ENCODE results near the genes CNST, ZNF670, ZNF496 and OR2T27.

DNA sequence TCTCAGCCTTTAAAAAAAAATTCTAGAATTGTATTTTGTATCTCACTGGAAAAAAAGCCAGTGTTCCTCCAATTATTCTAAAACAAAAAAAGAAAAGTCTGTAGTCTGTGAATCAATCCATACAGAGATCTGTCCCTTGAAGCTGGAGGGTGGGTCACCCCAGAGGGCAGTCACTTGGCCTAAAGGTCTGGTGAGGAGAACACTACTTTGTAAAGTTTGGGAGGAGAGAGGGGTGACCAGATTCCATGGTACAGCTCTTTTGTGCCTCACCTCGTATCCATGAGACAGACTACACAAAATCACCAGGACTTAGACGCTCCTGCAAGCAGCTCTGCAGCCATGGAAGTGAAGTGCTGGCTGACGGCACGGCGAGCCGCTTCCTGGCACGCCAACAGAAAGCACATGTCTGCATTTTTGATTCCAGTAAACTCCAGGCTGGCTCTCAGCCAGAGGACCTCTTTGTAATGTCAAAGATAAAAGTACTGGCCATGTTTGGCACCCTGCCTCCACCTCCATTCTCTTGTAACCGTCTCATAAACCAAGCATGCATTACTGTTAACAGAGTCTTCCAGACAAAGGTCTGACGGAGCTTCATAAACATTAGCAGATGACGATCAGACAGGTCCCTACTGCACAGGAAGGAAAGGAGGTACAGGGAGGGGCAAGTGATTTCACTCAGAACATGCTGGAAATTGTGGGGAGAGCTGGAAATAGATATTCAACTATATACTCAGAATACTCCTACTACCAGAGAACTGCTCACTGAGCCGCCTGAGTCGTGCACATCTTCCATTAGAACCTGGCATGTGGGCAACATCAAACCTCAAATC lies 632.2 kb downstream of the SMYD3 start:
- PRO-cap: no peak

GRCh38 chr1:246566092-246567161 lies at the start of gene CNST:
CNST (plus strand) TSS chr1:246566456.
- PRO-cap: bidirectional peak, plus-strand start at chr1:246566551, minus-strand start at chr1:246566261; bidirectional peak, plus-strand start at chr1:246566765, minus-strand start at chr1:246566716; bidirectional peak, plus-strand start at chr1:246566920, minus-strand start at chr1:246566991

- PRO-cap: no peak
These were observed 17.4 kb downstream of the CNST start for GRCh38 chr1:246583403-246584267.

GRCh38 chr1:246608500-246609456 lies 42.5 kb downstream of the CNST start:
- PRO-cap: no peak

- PRO-cap: no peak
These were observed 76.8 kb upstream of the SCCPDH start for GRCh38 chr1:246647090-246648158.

- PRO-cap: no peak
These were observed 56.5 kb downstream of the AHCTF1 start for GRCh38 chr1:246874926-246876009.

DNA sequence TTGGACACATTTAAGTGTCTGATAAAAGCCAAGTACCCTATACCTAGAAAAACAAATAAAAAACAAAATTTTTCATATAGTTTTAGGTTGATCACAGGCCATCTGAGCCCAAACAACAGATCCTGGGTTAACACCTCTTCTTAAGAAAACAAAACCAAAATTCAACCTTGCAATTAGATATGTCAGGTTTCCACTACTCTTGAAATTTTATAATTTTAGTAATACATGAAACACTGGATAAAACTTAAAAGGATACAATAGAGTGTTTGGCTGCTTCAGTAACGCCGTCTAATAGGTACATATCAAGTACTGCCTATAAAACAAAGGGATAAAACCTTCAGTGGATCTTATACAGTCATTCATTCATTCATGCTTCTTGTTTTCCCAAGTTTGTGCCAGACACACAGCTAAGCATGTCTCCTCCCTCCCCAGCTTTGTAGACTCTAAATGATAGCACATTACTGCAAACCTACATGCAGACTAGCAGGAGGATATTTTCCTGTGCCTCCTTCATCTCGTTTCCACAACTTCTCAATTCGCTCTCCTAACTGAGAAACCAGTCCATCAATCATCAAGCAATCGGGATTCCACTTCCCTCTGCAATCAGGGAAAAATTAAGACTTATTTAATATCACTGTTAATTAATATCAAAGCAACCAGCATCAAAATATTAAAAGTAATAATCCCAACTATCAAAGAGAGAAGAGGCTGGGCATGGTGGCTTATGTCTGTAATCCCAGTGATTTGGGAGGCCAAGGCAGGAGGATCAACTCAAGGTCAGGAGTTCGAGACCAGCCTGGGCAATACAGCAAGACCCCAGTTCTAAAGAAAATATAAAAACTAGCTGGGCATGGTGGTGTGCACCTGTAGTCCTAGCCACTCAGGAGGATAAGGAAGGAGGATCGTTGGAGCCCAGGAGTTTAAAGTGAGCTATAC lies 43.6 kb downstream of the AHCTF1 start:
- PRO-cap: no peak

DNA sequence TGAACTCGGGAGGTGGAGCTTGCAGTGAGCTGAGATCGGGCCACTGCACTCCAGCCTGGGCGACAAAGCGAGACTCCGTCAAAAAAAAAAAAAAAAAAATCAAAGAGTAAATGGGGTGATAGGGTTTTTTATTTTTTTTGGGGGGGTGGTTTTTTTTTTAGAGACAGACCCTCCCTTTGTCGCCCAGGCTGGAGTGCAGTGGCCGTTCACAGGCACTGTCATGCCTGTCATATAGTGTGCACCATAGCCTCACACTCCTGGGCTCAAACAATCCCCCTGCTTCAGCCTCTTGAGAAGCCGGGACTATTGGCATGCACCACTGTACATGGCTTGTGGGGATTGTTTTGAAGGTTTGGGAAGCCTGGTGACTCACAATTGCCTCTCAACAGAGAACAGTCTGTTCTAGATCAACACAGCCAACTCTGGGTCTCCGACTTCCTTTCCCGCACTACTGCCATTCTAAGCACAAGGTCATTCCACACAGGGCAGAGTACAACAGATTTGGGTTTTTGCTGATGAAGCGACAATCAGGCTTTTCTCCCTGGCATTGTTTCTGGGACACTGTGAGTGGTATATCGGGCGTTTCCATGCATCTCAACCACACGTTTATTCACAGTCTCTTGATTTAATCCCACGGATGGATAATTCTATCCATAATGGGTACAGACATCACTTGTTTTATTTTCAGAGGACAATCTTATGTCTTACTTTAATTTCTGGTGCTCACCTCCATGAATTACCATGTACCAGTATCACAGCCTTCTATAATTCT lies 15.5 kb upstream of the AHCTF1 start:
- PRO-cap: no peak

GRCh38 chr1:247078007-247079085 lies at the start of gene ZNF670:
ZNF670 (minus strand) TSS chr1:247078811.
- PRO-cap: unidirectional peak, plus-strand start at chr1:247078379; bidirectional peak, plus-strand start at chr1:247078926, minus-strand start at chr1:247078784

GRCh38 chr1:247300427-247301209 lies 31.0 kb downstream of the ZNF496 start:
- PRO-cap: no peak

DNA sequence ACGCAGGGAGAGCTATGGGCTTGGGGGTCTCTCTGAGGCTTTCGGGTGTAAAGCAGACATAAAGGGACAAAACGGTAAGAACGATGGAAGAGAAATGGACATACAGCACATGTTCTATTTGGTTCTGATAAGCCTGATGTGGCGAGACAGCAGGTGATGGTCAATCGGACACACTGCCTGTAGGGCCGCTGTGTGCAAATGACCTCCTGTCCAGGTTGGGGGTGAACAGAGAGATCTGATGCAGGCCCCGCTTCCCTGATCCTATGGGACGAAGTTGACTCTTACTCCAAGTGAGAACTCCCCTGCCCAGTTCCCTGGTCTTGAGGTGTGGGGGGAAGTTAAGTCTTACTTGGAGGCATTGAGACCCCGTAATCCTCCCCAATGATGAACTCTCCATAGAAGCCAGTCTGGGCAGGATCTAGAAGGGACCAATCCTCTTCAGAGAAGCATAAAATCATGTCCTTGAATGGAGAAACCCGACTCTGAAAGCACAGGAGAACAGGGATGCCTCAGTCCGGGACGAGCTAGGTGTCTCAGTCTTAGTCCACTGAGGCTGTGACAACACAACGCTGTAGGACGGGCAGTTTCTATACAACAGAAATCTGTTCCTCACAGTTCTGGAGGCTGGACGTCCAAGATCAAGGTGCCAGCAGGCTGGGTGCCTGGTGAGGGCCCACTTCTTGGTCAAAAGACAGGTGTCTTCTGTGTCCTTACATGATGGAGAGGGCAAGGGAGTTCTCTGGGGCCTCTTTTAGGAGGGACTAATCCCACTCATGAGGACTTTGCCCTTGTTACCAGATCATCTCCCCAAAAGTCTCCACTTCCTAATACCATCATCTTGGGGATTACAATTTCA lies 21.5 kb downstream of the ZNF496 start:
- PRO-cap: no peak

DNA sequence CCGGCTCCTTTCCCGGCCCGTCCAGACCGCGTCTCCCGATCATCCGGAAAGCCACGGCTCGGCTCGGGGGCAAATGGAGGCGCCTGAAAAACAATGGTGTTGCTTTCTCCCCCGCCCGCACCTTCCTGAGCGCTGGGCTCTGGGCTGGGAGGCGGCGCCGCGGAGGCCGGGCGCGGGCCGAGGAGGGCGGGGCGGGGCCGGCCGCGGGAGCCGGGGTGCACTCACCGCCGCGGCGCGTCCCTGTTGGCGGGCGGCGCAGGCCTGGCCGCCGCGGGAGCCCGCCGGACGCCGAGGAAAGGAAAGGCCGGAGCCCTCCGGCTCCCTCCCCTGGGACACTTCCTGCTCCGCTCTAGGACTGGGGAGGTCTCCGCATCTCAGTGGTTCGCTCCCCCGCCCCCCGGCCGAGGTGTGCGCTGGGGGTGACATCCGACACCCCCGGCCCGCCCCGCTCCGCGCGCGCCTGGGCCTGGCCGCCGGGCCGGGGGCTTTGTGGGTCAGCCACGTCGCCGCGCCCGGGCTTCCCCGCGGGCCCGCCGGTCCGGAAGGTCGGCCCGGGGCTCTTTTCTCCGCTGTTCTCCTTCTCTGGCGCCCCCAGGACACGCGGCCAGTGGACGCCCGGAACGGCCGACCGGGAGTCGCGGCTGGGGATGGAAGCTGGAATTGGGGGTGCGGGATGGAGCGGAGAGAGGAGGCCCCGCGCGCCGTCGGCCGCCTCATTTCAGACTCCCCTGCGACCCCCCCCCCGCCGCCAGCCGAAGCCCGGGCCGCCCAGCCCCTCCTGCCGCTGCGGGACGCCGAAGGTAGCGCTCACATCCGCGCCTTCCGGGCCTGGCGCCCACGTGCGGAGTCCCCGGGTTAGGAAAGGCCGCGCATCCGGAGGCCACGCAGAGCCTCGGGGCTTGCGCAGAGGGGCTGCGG lies at the start of gene ZNF496:
Gene ZNF496, minus strand, starts transcription at position 303 of the 918 bp plus-strand sequence.
- PRO-cap: bidirectional peak, plus-strand start at position 490 of the sequence, minus-strand start at position 294 of the sequence; bidirectional peak, plus-strand start at position 886 of the sequence, minus-strand start at position 849 of the sequence

DNA sequence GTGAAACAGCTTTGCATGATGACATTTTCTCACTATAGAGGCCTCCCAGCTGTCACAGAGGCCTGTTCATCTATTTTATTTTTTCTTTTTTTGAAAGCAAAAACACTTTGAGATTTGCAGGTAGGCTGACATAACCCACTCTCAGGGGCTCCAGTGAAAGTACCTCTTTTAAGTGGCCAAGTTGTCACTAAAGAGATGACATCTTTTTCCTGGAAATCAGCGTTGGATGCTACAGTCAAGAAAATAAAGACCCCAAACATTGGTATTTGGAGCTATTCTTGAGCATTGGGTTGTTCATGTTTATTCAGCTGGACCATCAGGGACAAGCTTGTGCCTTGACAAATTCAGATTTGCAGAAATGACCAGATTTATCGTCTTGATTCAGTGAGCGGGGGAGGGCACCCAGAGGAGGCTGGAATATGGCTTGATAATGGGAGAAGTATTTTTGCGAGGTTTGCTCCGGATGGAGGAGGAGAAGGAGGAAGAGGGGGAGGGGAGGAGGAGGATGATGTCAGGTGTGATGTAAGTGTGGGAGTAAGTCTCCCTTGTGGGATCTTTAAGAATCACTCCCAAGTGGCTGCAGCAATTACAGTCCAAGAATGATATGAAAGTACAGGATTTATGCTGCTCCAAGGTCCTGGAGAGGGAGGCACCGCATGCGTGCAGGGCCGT lies 5.4 kb upstream of the ZNF496 start:
- PRO-cap: unidirectional peak, minus-strand start at position 391 of the sequence

DNA sequence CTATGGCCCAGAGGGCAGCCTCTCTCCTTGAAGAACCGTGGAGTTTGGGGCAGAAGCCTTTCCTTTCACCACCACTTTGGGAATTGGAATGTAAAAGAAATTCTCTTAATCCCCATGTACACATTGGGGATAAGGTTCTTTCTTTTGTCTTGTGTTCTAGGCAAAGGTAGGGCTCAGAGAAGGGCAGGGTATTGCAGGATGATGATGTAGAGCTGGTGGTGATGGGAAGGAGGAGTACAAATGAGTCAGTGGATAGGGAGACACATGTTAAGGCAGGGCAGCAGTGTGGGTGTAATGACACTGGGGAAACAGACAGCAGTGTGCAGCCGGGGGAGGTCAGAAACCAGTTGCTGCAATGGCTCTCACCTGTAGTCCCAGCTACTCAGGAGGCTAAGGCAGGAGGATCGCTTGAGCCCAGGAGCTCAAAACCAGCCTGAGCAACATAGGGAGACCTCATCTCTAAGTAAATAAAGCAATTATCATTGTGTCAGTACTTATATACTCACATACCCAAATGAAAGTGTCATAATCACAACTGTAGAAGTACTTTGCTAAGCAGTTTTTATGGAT lies 5.1 kb downstream of the NLRP3 start:
- PRO-cap: no peak

DNA sequence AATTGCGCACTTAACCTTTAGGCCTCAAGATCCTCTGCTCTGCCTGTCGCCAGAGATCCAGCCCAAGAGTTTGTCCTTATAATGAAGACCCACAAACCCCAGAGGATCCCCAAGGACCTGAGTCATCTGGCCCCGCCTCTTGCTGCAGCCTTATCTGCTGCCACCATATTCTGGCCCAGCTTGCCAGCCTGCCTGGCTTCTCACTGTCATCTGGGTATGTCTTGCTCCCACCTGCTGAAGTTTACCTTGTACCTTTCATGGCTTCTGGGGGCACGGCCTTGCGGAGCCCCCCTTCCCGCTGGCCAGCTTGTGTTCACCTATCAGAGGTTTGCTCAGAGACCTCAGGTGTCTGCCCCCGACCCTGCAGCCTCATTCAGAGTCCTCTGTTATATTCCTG lies 1.7 kb upstream of the TRIM58 start:
- PRO-cap: no peak

- PRO-cap: no peak
These were observed at the start of gene OR2T27 for GRCh38 chr1:248655376-248655802. OR2T27 (minus strand) TSS chr1:248655528.

GRCh38 chr1:248730844-248731377 lies 24.6 kb downstream of the LYPD8 start:
- PRO-cap: no peak

DNA sequence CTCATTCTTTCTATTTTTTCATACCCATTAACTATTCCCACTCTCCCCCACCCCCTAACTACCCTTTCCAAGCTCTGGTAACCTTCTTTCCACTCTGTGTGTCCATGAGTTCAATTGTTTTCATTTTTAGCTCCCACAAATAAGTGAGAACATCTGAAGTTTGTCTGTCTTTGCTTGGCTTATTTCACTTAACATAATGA lies 13.0 kb downstream of the PGBD2 start:
- PRO-cap: no peak